Epithelial cell of esophagus (primary cell): ENCODE data around the gene GHRHR.

GRCh38 chr7:29197379-29198391 lies 3.1 kb downstream of the CHN2 start:
- RRBS = no CpG with 5 or more reads among the region's 9 CpGs

DNA sequence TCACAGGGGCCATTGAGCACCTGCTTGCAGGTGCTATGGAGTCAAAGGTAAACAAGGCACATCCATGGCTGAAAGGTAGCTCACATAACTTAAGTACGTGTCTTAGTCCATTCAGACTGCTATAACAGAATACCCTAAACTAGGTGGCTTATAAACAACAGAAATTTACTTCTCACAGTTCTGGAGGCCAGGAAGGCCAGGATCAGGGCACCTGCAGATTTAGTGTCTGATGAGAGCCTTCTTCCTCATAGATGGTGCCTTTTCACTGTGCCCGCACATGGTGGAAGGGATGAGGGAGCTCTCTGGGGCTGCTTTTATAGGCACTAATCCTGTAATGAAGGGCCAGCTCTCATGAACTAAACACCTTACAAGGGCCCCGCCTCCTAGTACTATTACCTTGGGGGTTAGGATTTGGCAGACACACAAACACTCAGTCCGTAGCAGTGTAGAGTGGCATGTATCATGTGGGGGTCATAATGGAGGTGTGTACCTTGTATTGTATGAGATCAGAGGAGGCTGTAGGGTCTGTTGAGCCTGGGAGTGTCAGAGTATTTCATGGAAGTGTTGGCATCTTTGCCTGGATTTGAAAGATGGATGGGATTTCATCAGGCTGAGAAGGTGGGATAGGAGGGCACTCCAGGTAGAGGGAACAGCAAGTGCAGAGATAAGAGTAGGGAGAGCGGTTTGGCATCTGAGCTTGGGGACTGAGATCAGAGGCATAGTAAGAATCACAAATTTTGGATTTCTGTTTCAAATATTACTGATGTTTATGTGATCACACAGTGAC lies 52.1 kb downstream of the CHN2 start:
- RRBS = no CpG with 5 or more reads among the region's 5 CpGs

DNA sequence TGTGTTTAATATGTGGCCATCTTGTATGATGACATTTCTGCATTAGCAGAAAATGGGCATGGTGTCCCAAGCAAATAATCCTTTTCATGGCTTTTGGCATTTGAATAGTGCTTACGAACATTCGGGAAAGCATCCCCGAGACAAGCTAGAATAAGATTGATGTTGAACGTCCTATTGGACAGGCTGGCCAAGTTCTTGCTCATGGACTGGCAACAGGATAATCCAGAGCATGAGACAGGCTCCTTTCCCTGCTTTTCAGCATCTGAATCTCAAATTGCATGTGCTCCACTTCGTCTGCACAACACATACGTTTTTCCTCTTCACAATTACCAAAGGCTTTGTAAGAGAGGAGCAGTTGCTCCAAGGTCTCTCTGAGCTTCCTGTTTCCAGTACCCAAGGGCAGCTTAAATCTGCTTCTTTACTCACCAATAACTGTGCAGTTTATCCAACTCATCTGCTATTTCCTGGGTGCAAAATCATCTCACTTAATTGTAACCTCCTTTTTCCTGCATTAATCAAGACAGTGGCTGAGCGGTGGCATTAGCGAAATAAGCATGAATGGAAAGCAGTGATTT lies 79.5 kb downstream of the CHN2 start:
- RRBS = no CpG with 5 or more reads among the region's 8 CpGs

DNA sequence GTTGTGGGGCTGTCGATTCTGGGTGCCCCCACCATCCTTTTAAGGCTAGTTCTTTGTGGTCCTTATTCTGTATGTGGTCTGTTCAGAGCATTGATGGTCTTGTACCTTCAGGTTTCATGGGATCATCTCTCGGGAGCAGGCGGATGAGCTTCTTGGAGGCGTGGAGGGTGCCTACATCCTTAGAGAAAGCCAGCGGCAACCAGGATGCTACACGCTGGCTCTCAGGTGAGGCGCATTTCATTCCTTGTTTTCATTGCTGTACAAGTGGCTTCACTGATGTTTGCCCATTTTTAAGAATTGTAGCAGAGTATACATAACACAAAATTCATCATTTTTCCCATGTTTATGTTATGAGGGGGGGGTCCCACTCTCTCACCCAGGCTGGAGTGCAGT lies 165.4 kb upstream of the PRR15 start:
- RRBS = no CpG with 5 or more reads among the region's 7 CpGs

- RRBS = 12% methylated on average over 4 of the region's 46 CpGs
Measured at GRCh38 chr7:29565492-29566469, 2.1 kb downstream of the PRR15 start.

GRCh38 chr7:29809199-29809478 lies 2.8 kb downstream of the WIPF3 start:
- RRBS = no CpG with 5 or more reads among the region's 5 CpGs

- RRBS = no CpG with 5 or more reads among the region's 2 CpGs
Measured at GRCh38 chr7:29976725-29977040, 12.9 kb downstream of the SCRN1 start.

DNA sequence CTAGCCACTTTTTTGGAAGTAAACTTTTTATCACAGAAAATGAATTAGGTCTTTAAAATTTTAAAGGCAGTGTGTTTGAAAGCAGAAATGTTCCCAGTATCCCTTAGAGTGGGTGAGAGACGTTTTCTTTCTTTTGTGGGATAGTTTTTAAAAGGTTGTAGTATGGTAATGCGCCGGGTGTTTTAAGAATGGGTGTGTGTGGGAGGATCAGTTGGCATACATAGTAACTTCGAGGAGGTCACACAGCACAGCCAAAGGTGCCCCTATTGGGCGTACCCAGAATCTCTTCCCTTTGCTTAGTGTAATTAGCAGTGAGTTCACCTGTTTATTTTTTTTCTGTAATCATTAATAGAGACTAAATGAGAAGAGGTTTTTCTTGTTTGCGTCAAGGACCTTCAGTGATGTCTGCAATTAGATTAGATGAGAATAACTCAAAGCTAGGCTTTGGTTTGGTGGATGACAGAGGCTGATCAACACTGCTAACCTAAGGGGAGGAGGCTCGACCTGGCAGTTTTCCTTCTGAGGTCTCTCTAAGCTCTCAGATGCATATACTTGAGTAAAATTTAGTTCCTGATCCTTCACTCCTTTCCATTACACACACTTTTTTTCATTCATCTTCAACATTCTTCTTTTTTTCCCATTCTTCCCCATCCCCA lies 1.5 kb downstream of the PLEKHA8 start:
- RRBS = no CpG with 5 or more reads among the region's 7 CpGs

DNA sequence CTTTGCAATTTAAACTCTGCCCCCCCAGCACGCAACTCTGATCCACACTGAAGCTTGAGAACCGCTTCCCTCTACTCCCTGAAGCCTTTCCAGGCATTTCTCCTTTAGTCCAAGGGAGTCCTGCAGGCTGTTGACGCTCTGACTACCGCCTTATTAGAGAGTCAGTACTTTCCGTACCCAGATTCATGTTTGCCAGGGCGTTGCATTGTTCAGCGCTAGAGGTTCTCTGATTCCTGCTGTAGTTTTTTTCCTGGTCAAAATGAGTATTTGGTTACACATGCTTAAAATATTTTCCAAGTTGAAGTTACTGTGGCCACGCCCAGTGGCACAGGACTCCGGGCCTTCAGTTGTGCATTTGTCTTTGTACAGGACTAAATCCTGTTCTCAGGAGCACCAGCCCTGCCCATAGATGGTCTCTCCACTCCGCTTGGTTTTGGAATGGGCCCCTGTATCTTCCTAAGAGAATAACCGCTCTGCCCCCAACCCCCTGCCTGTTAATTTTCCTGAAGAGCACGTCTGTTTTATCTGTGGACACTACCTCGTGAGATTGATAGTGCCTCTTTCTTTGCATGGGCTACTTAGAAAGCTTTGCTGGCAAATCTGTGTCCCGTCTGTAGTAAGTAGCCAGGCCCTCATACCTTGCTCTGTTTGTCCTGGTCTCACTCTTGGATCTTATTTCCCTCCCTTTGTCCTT lies 8.0 kb downstream of the MTURN start:
- RRBS = no CpG with 5 or more reads among the region's 14 CpGs

DNA sequence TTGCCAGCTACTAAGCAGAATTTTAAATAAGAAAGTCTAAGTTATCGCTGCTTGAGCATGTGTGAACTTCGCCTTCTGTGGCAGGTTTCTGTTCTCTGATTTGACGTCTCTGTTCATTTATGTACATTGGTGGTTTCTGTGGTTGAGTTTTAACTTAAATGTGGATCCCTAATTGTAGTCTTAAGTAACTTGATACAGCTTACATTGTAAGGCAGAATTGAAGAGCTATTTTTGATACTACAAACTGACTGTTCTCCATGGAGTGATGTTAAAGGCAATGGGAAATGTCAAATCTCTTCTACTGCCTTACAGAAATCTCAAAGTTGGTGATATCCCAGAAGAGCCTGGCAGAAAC lies 46.4 kb downstream of the ZNRF2 start:
- RRBS = no CpG with 5 or more reads among the region's 3 CpGs

- RRBS = no CpG with 5 or more reads among the region's 4 CpGs
Measured at GRCh38 chr7:30469792-30470124, 8.8 kb downstream of the NOD1 start.

DNA sequence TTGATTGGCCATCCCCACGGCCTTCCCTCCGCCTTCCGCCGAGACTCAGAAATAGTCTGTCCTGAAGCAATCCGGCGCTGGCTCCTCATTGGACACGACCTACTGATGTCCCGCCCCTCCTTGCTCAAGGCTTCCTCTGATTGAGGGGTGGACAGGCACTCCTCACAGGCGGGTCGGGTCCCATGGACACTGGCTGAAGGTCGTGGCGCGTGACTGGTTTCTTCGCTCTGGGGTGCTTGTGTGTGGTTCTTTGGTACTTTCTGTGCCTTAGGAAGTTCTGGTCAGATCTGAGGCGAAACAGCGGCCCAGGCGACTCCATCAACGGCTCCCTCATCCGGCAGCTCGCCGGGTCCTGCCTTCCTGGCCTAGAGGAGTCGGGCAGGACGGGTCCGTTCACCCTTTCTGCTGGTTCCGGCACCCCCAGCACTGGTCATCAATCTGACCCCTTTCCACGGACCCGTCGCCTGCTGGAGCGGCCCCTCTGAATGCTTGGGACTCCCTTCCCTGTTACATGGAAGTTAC lies 347 bp upstream of the GGCT start:
- RRBS = 6% methylated on average over 7 of the region's 29 CpGs

GRCh38 chr7:30632156-30632461 lies 37.4 kb downstream of the GARS1 start:
- RRBS = no CpG with 5 or more reads among the region's 7 CpGs

- RRBS = no CpG with 5 or more reads among the region's 11 CpGs
Measured at GRCh38 chr7:30681164-30681703, 1.0 kb downstream of the CRHR2 start.

DNA sequence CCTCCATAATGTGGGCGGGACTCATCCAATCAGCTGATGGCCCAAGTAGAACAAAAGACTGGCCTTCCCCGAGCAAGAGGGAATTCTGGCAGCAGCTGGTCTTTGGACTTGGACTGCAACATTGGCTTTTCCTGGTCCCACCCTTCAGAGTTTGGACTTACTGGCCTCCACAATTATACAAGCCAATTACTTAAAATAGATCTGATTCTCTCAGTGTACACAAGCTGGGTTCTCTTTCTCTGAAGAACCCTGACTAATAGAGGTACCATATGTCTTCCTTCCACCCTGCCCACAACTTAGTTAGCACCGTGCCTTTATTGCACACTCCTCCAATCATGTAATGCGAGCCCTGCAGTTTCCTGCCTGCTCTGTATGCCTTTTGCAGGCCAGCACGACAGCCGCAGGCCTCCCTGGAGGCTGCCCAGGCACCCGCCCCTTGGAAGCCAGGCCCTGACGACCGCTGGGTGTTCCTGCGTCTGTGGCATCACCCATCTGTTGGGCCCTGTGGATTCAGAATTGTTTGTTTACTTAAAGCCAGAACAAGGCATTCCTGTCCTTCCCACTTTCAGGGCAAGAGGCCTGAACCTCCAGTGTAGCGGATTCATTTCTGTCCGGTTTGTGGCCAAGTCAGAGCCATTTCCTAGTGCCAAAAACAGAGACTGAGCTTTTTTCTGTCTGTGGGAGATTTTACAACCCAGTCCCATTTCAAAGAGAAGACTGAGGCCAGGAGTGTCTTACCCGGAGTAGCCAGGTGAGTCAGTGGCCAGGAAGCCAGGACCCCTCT lies 1.1 kb upstream of the INMT start:
- RRBS = 75% methylated on average over 1 of the region's 13 CpGs

GRCh38 chr7:30869917-30870680 lies 41.6 kb upstream of the AQP1 start:
- RRBS = no CpG with 5 or more reads among the region's 11 CpGs

GRCh38 chr7:30919901-30920779 lies 8.5 kb downstream of the AQP1 start:
- RRBS = no CpG with 5 or more reads among the region's 14 CpGs

- RRBS = no CpG with 5 or more reads among the region's 12 CpGs
Measured at GRCh38 chr7:30963543-30964242, at the start of gene GHRHR. Gene GHRHR, plus strand, starts transcription at chr7:30963953.

- RRBS = no CpG with 5 or more reads among the region's 37 CpGs
Measured at GRCh38 chr7:32464250-32465059, 25.7 kb downstream of the LSM5 start.

DNA sequence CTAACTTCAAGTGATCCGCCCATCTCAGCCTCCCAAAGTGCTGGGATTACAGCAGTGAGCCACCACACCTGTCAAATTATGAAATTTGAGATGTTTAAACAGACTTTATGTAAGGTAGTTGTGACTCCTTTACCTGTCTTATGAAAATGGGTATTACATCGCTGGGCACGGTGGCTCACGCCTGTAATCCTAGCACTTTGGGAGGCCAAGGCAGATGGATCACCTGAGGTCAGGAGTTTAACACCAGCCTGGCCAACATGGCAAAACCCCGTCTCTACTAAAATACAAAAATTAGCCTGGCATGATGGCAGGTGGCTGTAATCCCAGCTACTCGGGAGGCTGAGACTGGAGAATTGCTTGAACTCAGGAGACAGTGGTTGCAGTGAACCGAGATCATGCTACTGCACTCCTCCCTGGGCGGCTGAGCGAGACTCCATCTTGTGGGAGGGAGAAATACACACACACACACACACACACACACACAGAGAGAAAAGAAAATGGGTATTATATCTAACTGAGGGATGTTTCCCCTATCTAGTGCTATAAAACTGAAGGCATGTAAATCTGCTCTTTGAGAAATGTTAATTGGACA lies 28.9 kb downstream of the AVL9 start:
- RRBS = no CpG with 5 or more reads among the region's 9 CpGs